Cardiac ventricle fibroblast (primary cell): Measurements from ENCODE around the gene IPO9.

- RAMPAGE, long total RNA: no peak
Measured at GRCh38 chr1:201266526-201267160, 16.7 kb upstream of the PKP1 start.

DNA sequence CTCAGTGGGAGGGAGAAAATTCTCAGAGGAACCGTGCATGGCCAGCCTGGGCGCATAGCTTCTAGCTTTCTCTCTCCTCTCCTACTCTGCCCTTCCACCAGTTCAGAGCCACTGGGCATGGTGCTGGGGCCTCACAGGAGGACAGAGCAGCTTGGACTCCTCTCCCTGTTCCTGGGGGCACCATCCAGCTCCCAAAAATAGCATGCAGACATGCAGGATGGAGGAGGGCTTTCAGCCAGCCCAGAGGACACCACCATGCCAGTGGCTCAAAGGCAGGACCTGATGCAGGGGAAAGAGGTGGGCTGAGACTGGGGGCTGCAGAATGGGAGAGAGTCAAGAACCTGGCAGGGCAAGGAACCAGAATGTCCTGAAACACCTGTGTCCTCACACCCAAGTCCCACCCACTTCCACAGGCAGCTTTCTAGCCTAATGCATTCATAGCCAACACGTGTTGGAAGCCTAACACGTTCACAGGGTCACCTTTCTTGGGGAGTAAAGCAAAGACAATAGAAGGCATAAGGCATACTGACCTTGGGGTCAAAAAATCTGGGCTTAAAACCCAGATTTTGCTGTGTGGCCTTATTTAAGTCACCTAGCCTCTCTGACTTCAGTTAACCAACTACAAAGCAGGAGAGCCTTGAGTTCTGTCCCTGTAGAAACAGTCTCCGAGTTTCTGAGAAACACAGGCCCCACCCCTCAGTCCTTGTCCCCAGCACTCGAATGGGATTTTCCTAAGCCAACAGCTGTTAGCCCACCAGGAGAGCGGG lies 1.6 kb downstream of the TNNT2 start:
- RAMPAGE, long total RNA: no peak

GRCh38 chr1:201504273-201504848 lies 2.6 kb downstream of the CSRP1 start:
- RAMPAGE, long total RNA: no peak

DNA sequence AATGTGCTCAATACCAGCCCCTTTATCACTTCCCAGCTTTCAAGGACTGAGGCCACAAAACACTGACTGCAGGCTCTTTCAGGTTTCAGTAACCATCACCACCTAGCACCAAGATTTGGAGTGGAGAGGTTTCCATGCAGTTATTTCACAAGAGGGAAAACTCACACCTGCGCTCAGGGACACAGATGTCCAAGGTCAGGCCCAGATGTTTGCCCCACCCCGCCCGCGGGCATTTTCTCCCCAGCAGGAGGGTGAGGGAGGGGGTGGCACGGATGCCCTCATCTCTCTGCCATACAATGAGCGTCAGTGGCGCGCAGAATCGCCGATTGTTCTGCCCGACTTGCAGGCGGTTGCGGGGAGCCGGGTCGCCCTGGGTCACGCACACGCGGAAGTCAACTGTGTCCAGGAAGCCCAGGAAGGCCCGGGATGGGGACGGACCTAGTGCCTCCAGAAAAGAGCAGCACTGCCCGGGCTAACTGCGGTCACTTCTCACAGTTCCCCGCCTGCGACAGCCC lies 409 bp downstream of the CSRP1 start:
- RAMPAGE, long total RNA: no peak

DNA sequence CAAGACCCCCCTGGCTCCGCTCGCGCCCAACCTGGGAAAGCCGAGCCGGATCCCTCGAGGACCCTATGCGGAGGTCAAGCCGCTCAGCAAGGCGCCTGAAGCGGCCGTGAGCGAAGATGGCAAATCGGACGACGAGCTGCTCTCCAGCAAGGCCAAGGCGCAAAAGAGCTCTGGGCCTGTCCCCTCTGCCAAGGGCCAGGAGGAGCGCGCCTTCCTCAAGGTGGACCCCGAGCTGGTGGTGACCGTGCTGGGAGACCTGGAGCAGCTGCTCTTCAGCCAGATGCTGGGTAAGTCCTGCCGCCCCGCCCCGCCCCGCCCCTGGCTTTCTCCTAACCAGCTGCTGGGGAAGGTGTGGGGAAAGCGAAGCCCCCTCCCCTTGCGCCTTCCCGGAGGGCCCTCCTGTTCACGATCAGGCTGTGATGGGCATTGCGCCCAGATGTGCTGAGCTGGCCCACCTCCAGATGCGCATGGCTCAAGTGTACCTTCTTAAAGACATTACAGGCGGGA lies 110.3 kb downstream of the NAV1 start:
- RAMPAGE, long total RNA: no peak

GRCh38 chr1:201739044-201740163 lies 89.6 kb upstream of the IPO9 start:
- RAMPAGE, long total RNA: no peak

GRCh38 chr1:201783240-201783949 lies 45.6 kb upstream of the IPO9 start:
- RAMPAGE, long total RNA: no peak

GRCh38 chr1:201810154-201810856 lies 18.7 kb upstream of the IPO9 start:
- RAMPAGE, long total RNA: no peak

- RAMPAGE, long total RNA: no peak
Measured at GRCh38 chr1:201824036-201825007, 4.6 kb upstream of the IPO9 start.

DNA sequence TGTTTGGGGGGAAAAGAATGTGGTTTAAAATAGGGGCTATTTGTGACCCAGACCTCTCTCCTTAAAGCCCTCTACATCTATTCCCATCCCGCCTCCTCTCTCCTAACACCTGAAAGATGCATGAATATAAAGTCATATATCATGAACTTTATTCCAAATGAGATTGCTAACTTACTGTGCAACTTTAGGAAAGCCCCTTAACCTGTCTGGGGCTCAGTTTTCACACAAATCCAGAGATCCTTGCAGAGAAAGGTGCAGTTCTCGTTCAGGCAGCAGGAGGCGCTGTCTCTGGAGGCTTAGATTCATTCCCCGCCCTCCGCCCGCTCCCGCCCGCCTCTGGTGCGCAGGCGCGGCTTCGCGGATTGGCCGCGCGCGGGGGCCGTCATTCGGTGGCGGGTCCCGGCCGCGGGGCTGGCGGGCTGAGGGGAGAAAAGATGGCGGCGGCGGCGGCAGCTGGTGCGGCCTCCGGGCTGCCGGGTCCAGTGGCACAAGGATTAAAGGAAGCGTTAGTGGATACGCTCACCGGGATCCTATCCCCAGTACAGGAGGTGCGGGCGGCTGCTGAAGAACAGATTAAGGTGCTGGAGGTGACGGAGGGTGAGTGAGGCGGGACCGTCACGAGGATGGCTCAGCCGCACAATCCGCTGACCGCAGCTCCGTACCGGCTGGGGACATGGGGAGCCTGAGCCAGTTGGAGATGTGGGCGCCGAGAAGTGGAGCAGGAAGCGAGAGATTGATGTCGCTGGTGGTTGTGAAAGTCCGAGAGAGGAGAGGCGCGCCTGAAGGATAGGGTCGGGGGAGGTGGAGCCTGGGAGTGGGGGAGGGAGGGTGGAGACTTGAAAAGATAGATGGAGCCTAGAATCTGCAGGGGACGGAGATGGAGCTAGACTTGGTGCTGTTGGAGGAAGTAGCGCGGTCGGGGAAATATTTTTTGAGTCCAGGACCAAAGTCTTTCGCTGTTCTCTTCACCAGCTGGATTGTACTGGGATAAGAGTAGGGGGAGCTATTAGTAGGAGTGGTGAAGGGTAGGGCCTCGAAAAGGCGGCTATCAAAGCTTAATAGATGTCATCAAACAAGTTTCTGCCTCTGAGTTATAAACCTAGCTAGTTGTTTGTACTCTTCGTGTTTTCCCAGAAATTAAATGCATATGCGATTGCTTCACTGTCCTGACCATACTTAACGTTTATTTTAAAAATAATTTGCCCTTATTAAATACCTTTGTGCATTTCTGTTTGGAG lies at the start of gene IPO9:
Gene IPO9, plus strand, starts transcription at position 382 of the 1,238 bp plus-strand sequence.
- RAMPAGE, long total RNA: no peak

DNA sequence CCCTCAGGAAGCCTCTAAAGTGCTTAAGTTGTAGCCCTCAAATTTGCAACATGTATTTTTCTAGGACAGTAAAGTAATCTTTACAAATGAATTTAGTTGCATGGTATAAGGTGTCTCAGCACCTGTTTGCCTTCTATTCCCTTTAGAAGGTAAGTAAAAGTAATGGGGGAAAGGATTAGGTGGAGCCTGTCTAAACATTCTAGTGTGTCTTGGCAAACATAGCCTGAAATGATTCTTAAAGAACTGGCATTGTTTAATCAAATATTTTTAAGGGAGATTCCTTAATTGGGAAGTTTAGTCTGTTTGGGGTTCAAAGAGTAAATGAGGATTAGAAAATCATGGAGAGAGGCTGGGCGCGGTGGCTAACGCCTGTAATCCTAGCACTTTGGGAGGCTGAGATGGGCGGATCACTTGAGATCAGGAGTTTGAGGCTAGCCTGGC lies 11.8 kb upstream of the SHISA4 start:
- RAMPAGE, long total RNA: no peak

- RAMPAGE, long total RNA: no peak
Measured at GRCh38 chr1:201883386-201884257, 5.1 kb upstream of the SHISA4 start.

GRCh38 chr1:202130122-202130296 lies 7.3 kb downstream of the GPR37L1 start:
- RAMPAGE, long total RNA: no peak

- RAMPAGE, long total RNA: no peak
Measured at GRCh38 chr1:202144949-202146050, 763 bp upstream of the ARL8A start.

DNA sequence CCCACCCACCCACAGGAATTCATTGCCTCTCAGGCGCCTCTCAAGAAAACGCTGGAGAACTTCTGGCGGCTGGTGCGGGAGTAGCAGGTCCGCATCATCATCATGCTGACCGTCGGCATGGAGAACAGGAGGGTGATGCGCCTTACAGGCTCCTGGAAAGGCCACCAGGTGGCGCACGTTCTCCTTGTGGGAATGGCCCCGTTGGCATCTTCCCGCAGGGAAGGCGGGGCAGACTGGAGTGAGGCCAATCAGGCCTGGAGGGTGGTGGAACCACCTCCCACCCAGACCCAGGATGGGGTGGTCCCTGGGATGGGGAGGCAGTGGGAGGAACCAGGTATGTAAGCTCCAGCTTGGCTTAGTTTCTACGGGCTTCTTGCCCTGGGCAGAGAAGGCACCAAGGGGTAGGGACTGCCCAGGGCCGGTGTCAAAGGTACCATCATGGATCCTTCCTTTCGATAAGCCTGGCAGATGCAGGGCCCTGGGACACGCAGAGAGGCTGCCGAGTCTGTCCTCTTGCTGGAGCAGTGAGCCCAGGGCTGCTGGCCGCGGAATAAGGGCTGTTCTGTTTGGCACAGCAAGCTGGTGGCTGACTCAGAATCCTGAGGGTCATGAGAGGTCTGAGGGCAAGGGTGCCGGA lies 8.8 kb upstream of the LGR6 start:
- RAMPAGE, long total RNA: no peak

GRCh38 chr1:202237012-202237565 lies 43.5 kb downstream of the LGR6 start:
- RAMPAGE, long total RNA: no peak

GRCh38 chr1:202349610-202350050 lies 1.1 kb downstream of the PPP1R12B start:
- RAMPAGE, long total RNA: no peak

DNA sequence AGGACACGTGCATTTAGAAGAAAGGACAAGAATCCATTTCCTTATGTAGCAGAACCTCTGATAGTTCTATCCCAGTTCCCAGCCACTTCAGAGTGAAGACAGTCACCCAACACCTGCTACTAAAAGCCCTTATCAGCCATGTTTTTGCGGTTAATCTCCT lies 113.8 kb downstream of the PPP1R12B start:
- RAMPAGE, long total RNA: no peak

DNA sequence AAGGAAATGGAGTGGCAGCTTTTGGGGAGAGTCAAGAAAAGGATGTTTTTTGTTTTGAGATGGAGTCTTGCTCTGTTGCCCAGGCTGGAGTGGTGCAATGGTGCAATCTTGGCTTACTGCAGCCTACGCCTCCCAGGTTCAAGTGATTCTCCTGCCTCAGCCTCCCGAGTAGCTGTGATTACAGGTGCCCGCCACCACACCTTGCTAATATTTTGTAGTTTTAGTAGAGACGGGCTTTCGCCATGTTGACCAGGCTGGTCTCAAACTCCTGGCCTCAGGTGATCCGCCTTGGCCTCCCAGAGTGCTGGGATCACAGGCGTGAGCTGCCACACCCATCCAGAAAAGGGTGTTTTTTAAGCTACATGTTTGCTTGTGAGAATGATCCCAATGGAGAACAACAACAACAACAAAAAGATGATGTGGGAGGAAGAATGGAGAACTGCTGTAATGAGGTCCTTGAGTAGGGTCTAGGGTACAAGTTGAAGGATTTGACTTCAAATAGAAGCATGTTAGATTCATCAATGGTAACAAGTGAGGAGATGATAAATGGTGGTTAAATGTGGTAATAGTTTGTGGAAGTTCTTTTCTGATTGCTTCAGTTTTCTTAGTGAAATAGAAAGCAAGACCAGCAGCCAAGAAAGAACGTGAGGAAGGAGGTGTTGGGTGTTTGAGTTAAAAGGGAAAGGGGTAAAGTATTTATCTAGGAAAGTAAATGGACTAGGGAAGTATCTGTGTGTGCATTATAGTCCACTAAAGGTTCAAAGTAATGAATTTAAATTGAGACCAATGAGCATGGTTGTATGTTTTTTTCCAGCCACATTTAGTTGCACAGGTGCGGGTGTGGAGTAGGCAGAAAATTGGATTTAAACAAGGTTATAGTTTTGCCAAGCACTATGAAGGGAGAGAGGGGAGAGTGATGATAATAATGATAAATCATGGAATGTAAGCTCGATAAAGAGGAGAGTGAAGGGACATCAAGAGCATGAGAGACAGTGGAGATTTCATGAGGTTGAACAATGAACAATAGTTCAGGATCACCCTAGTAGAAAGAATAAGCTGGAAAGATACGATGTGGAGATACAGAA lies 177.5 kb downstream of the PPP1R12B start:
- RAMPAGE, long total RNA: no peak

DNA sequence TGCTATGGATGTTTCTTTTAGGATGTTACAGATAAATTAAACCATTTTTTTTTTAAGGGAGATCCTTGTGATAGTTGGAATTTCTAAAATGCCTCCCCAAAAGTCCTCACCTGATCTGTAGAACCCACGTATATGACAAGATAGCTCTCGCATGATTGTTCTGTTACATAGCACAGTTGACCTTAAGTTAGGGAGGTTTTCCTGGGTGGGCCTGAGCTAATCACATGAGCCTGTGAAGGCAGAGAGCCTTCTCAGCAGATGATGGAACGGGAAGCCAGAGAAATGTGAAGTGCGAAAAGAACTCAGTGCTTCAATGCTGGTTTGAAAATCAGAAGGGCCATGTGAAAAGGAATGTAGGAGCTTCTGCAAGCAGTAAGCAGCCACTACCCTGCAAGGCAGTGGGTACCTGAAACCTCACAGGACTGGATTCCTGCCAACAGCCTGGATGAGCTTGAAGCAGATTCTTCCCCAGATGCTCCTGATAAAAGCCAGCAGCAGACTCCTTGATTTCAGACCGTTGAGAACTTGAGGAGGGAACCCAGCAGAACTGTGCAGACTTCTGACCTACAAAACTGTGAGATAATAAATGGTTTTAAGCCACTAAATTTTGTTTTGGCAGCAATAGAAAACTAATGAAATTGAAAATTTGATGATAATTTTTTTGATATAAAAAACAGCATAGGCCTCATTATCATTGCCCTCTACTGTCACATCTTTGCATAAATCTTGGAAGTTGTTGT lies 158.6 kb downstream of the SYT2 start:
- RAMPAGE, long total RNA: no peak